Foreskin keratinocyte (primary cell): ENCODE data around the genes LRFN3 and ZNF567.

DNA sequence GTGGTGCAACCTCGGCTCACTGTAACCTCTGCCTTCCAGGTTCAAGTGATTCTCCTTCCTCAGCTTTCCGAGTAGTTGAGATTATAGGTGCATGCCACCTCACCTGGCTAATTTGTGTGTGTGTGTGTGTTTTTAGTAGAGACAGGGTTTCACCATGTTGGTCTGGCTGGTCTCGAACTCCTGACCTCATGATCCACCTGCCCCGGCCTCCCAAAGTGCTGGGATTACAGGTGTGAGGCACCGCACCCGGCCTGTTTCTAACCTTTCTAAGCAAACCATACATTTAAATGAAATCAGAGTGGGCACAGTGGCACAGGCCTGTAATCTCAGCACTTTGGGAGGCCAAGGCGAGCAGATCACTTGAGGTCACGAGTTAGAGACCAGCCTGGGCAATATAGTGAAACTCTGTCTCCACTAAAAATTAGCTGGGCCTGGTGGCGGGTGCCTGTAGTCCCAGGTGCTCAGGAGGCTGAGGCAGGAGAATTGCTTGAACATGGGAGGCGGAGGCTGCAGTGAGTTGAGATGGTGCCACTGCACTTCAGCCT is 3.2 kb upstream of the ARHGAP33 start:
- RAMPAGE, total RNA: no peak

DNA sequence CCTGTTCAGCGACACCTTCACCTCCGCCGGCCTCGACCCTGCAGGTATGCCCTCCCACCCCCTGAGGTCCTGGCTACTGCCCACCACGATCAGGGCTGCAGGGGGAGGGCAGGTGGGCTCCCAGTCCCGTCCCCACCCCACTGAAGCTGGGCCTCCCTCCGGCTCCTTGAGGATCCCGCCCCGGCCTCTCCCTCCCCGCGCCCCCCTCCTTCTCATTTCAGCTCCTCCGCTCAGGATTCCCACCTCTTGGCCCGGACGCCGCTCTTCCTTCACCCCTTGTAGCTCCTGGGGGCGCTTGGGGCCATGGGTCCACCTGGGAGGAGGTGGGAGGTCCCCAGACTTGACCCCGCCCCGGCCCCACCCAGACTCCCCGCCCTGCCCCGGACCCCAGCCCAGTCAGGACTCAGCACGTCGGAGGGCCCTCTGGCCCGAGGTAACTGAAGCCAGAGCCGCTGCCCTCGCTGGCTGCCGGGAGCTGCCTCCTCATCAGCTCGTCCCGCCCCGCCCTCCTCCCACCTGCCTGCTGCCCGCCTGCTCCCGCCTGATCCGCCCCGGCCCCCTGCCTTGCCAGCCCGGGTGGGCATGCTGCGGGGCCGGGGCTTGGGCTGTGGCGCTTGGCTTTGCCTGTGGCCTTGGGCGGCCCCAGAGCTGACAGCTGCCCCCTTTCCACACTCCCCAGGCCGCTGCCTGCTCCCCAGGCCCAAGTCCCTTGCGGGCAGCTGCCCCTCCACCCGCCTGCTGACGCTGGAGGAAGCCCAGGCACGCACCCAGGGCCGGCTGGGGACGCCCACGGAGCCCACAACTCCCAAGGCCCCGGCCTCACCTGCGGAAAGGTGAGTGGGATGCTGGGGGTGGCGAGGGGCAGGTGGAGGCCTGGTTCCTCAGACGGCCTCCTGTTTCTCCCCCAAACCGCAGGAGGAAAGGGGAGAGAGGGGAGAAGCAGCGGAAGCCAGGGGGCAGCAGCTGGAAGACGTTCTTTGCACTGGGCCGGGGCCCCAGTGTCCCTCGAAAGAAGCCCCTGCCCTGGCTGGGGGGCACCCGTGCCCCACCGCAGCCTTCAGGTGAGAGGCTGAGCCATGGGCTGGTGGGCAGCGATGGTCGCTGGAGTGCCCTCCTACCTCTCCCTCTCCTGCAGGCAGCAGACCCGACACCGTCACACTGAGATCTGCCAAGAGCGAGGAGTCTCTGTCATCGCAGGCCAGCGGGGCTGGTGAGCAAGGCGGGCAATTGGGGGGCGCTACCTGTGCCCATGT is 9.3 kb downstream of the ARHGAP33 start:
- RAMPAGE, total RNA: no peak

GRCh38 chr19:35879575-35880126 is 11.3 kb downstream of the APLP1 start:
- RAMPAGE, total RNA: no peak

GRCh38 chr19:35935858-35936912 is at the start of gene LRFN3:
LRFN3 (plus strand) TSS chr19:35936374.
- RAMPAGE, total RNA: no peak

- RAMPAGE, total RNA: no peak
Measured at GRCh38 chr19:35986799-35987482, 8.0 kb upstream of the SDHAF1 start.

DNA sequence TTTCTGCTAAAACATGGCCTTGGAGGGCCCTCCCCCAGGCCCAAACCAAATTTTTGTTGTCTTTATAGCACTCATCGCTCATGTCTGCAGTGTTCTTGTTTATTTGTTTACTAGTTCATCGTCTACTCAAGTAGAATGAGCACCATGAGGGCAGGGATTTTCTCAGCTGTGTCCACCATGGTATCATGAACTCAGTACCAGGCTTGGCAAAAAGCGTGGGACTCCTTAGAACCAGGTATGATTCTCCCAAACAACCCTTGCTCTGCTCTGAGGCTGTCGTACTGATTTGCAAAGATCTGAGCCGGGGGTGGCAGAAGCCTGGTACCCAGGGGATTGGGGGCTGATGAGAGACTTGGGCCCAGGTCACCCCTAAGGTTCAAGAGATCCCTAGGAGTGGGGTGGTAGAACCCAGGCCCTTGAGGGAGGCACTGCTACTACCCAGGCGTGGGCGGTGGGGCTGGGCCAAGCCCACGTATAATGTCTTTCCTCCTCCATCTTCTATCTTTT is 2.3 kb upstream of the CLIP3 start:
- RAMPAGE, total RNA: no peak

DNA sequence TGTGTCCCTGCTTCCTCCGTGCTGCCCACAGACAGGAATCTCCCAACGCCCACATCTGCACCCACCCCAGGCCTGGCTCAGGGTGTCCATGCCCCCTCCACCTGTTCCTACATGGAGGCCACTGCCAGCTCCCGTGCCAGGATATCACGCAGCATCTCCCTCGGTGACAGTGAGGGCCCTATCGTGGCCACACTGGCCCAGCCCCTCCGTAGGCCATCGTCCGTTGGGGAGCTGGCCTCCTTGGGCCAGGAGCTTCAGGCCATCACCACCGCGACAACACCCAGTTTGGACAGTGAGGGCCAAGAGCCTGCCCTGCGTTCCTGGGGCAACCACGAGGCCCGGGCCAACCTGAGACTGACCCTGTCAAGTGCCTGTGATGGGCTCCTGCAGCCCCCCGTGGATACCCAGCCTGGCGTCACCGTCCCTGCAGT is 7.6 kb upstream of the OVOL3 start:
- RAMPAGE, total RNA: no peak

DNA sequence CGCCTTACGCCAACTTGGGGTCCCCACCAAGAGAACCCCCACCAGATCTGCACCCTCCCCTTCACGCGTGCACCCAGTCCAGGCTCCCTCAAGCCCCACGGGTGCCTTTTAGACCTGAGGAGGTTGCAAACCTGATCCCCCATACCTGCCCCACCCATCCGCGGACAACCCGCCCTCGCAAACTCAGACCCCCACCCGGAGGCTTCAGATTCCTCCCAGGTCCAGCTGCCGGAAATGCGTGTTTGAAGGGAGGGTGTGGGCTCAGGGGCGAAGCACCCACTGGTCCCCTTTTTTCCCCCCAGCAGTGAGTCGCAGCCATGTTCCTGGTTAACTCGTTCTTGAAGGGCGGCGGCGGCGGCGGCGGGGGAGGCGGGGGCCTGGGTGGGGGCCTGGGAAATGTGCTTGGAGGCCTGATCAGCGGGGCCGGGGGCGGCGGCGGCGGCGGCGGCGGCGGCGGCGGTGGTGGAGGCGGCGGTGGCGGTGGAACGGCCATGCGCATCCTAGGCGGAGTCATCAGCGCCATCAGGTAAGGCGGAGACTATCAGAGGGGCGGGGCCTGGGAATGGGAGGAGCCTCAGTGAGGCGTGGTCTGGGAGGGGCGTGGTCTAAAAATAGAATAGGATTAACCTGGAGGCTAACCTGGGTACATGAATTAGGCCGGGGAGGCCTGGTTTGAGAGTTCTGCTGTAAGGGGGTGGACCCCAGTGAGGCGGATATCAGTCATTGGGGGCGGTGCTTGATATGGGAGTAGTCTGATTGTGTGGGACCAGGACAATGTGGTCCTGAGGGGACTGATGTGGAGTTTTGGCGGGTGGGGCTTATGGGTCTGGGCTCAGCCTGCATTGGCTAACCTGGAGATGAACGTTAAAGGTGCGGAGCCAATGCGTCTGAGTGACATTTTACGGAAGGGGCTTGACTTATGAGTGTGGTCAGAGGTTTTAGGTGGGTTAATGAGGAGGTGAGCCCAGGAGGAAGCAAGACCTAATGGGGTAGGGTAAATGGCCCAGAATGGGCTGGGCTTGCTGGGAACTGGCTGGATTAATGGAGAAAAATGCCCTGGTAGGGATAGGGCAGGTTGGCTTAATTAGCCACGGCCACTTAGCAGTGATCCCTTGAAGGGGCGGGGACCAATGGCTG is 1.2 kb downstream of the CAPNS1 start:
- RAMPAGE, total RNA: no peak

- RAMPAGE, total RNA: no peak
Measured at GRCh38 chr19:36158309-36158921, 6.2 kb upstream of the COX7A1 start.

DNA sequence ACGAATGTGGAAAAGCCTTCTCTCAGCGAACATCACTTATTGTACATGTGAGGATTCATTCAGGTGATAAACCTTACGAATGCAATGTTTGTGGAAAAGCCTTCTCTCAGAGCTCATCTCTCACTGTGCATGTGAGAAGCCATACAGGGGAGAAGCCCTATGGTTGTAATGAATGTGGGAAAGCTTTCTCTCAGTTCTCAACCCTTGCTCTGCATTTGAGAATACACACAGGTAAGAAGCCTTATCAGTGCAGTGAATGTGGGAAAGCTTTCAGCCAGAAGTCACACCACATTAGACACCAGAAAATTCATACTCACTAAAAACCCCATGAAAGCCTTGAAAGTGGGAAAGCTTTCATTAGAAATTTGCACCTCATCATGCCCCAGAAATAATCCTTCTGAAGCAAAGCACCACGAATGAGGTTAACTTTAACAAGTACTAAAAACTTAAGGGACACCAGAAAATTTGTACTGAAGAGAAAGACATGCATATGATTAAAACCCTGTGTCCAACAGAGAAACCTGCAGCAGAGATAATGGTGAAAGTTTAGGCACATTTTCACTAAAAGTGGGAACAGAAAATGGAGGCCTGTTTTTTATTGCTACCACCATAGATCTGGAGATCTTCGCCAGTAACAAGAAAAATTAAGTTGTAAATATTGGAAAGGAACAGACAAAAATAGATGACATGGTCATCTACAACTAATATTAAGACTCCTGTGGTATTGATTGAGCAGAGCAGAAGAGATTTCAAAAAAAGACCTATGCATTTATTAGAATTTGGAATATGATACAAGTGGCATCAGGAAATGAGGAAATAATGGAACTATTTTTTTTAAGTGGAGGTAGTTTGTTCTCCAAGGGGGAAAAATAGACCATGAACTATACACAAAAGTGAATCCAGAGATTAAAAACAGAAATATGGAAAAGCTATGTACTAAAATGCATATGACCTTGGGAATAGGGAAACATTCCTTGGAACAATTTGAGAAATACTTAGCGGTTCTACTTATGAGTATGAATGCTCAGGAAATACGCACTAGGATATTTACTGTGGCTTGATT is 22.4 kb downstream of the ZNF146 start:
- RAMPAGE, total RNA: no peak

GRCh38 chr19:36256785-36257232 is 41.9 kb downstream of the ZNF146 start:
- RAMPAGE, total RNA: no peak

GRCh38 chr19:36266401-36266991 is 51.6 kb downstream of the ZNF146 start:
- RAMPAGE, total RNA: no peak

DNA sequence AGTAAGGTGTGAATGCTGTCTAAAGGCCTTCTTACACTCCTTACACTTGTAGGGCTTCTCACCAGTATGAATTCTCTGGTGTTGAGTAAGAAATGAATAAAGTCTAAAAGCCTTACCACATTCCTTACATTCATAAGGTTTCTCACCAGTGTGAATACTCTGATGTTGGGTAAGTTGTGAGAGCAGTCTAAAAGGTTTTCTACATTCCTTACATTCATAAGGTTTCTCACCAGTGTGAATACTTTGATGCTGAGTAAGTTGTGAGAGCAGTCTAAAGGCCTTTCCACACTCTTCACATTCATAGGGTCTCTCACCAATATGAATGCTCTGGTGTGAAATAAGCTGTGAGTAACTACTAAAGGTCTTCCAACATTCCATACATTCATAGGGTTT is 38.8 kb downstream of the ZFP14 start:
- RAMPAGE, total RNA: no peak

DNA sequence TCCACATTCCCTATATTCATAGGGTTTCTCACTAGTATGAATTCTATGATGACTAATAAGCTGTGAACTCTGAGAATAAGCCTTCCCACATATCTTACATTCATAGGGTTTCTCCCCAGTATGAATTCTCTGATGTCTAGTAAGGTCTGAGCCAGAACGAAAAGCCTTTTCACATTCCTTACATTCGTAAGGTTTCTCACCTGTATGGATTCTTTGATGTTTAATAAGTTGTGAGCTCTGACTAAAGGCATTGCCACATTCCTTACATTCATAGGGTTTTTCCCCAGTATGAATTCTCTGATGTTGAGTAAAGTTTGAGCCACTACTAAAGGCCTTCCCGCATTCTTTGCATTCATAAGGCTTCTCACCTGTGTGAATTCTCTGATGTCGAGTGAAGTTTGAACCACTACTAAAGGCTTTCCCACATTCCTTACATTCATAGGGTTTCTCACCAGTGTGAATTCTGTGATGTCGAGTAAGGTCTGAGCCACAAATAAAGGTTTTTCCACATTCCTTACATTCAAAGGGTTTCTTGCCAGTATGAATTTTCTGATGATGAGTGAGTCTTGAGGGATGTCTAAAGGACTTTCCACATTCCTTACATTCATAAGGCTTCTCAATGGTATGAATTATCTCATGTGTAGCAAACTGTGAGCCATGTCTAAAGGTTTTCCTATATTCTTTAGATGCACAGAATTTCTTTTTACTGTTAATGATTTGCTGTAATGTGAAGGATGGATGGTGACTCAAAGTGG is 30.8 kb upstream of the ZFP82 start:
- RAMPAGE, total RNA: no peak

GRCh38 chr19:36573917-36574617 is 975 bp upstream of the ZNF529 start:
- RAMPAGE, total RNA: no peak

- RAMPAGE, total RNA: start-site peak on the plus strand at chr19:36687596-36687661, 12 and 35 reads in 2 replicates
Measured at GRCh38 chr19:36687122-36688416, at the start of gene ZNF567. ZNF567 (plus strand) TSS chr19:36687612.

DNA sequence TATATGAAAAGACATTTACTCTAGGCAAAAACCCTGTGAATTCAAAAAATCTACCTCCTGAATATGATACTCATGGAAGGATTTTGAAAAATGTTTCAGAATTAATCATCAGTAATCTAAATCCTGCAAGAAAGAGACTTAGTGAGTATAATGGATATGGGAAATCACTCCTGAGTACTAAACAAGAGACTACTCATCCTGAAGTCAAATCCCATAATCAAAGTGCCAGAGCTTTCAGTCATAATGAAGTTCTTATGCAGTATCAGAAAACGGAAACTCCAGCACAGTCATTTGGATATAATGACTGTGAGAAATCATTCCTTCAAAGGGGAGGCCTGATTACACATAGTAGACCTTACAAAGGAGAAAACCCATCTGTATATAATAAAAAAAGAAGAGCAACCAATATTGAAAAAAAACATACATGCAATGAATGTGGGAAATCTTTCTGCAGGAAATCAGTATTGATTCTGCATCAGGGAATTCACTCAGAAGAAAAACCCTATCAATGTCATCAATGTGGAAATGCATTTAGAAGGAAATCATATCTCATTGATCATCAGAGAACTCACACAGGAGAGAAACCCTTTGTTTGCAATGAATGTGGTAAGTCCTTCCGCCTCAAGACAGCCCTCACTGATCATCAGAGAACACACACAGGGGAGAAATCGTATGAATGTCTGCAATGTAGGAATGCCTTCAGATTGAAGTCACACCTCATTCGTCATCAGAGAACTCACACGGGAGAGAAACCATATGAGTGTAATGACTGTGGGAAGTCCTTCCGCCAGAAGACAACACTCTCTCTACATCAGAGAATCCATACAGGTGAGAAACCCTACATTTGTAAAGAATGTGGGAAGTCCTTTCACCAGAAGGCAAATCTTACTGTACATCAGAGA is 31.9 kb downstream of the ZNF567 start:
- RAMPAGE, total RNA: no peak

- RAMPAGE, total RNA: no peak
Measured at GRCh38 chr19:36771169-36771428, 1.5 kb downstream of the ZNF850 start.

GRCh38 chr19:36916939-36917305 is 790 bp downstream of the ZNF568 start:
- RAMPAGE, total RNA: no peak

DNA sequence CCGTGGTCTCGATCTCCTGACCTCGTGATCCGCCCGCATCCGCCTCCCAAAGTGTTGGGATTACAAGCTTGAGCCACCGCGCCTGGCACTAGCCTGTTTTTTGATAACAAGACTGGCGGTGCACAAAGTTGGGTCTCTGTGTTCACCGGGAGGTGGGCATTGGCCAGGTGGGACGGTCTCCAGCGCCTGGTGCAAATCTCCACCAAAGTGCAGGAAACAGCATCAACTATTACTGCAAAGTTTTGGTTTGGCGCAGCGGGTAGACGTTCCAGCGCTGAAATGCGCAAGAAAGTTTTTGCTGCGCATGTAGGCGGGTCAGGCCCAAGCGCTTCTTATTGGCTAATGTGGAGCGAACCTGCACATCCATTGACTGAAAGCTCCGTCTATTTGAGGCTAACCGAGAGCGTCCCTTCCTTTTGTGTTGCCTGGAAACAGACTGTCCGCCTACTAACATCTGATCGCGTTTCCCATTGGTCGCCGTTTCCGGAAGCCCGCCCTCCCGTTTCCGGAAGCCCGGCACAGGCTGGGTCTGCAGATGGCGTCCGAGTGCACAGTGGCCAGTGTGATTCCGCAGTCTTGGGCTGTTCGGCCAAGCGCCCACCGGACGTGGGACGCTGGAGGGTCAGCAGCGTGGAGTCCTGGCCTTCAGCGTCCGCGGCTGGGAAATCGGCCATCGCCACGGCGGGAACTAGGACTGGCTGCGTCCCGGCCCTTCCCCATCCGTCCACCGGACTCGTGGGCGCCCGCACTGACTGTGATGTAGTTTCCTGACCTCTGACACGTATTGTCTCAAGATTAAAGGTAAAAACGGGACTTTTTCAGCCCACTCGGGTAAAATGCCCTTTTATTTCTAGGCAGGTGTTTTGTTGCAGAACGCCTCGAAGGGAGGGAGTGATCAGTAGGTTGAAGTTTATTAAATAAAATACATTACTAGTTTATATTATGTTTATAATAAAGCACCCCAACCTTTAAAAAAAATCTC is 16.8 kb upstream of the ZNF875 start:
- RAMPAGE, total RNA: no peak